ENCODE measurements around a stretch of chr13.

DNA sequence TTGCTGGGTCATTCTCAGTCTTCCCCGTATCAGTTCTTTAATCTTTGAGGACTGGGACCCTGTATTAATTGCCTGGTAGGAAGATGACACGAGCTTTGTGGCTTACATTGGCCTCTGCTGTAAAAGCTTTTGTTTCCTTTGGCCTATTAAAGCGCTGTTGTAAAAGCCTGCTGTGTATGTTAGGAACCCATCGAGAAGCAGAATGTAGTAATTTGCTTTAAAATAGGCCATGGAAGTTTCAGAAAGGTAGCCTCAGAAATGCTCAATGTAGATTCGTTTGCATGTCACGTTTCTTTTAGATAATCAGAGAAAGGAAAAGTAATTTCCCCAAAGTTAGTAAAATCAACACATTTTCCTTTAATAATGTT is 257.5 kb upstream of the STARD13 start:
- PRO-cap, result no peak
- RAMPAGE, long total RNA, result no peak

GRCh38 chr13:33682849-33683201 is 135.1 kb upstream of the RFC3 start:
- PRO-cap, result no peak
- RAMPAGE, long total RNA, result no peak

GRCh38 chr13:33800248-33800720 is 17.7 kb upstream of the RFC3 start:
- PRO-cap, result no peak
- RAMPAGE, long total RNA, result no peak

DNA sequence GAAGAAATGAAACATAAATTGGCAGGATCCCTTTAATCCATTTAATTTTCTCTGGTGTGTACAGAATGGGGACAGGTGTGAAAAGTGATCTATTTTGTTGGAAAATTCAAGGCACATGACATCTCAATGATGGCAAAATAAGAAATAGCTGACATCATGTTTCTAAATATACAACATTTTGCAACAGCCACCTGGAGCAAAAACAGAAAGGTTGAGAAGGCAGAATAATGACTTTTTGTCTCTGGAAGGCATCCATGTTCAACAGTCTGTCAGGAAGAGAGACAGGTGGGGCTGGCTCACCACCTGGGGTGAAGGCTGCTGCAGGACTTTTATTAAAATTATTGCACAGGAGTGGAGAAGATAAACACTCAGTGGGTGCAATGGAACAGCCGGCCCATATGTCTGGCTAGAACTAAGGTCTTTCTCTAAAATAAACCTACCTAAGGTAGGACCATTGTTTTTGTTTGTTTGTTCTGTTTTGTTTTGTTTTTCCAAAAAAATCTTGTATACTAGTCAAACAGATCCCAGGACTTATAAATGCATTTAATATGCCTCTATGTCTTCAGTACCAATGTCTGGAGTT is 52.4 kb downstream of the RFC3 start:
- PRO-cap, result no peak
- RAMPAGE, long total RNA, result no peak

GRCh38 chr13:34151986-34152359 is 334.0 kb downstream of the RFC3 start:
- PRO-cap, result no peak
- RAMPAGE, long total RNA, result no peak

- PRO-cap, result no peak
- RAMPAGE, long total RNA, result no peak
These were observed 383.7 kb downstream of the RFC3 start for GRCh38 chr13:34201700-34202073.

GRCh38 chr13:35348939-35349326 is 127.6 kb downstream of the MAB21L1 start:
- PRO-cap, result no peak
- RAMPAGE, long total RNA, result no peak

DNA sequence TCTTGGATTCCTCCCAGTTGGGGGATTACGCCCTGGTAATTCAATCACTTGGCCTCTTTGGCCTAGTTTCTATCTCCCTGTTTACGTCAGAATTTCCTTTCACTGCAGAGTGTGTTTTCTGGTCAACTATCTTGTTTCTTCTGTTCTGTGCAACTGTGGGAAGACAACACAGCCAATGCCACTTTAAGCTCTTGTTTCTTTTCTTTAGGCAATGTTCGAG is 257.4 kb upstream of the MAB21L1 start:
- PRO-cap, result no peak
- RAMPAGE, long total RNA, result no peak

- PRO-cap, result no peak
- RAMPAGE, long total RNA, result no peak
These were observed 268.7 kb downstream of the DCLK1 start for GRCh38 chr13:35862334-35863028.

DNA sequence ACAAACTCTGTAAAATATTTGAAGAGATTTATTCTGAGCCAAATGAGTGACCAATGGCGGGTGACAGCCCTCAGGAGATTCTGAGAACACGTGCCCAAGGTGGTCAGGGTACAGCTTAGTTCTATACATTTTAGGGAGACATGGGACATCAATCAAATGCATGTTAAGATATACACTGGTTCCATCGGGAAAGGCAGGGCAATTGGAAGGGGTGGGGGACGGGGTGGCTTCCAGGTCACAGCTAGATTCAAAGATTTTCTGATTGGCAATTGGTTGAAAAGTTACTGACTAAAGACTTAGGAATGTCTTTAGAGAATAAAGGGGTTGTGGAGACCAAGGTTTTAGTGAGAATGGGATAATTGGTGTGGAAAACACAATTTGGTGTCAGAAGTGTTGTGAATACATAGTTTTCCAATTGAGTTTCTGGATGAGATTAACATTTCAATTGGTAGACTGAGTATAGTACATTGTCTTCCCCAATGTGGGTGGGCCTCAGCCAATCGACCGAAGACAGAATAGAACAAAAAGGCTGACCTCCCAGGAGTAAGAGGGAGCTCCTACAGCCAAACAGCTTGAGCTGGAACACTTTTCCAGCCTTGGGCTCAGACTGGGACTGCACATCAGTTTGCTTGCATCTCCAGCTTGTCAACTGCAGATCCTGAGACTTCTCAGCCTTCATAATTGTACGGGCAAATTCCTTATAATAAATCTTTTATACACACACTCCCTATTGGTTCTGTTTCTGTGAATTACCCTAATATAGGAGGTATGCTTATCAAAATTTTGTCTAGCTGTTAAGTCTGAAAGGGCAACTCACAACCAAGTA is 1.0 kb upstream of the CCDC169 start:
- PRO-cap, result no peak
- RAMPAGE, long total RNA, result no peak

DNA sequence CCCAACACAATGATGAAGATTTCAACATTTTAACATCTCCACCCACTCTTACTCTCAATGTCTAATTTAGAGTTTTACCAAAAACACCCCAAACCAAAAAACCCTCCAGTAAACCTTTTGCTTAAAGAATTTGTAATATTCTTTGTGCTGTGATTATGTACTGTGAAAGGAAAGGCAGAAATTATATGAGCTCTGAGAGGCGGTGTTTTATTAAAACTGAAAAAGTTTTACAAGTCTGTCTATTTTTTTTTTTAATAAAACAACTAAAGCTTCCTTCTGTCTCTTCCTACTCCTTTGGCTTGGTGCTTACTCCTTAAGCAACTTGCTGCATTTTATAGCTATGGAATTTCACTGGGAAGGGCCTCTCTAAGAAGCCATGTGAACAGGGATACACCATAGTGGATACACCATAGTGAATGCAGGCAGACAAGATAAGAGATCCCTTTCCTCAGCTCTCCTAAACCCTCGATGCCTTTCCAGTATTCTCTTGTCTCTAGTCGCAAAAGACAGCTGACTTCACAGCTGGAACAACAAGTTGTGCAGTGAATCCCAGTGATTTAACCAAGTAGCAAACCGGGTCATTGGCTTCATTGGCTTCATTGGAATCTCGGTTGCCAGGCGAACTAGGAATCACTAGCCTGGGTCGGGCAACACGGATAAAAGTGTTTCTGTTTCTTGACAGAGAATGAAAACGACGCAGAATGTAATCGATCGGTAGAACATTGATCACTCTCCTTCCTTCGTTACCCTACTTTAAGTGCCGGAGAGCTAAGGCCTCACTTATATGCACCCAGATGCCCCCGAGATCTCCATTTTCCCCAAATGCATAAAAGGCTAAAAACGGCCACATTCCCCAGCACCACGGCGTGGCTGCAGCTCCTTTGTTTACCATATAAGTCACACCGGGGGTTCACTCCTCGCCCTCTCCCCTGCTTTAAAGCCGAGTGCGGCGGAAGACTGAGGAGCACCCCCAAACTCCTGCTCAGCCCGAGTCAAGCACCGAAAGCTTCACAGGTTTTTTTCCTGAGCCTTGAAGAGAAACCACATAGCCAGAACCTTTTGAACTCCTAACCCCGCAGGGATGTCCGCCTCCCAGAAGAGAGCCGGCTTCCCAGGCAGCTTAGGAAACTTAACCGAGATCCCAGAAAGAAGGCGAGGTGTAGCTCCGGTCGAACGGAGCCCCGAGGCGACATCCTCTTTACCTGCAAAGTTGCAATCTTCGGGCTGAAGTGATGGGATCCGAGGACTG is 755 bp downstream of the TRPC4 start:
- PRO-cap, result no peak
- RAMPAGE, long total RNA, result no peak

GRCh38 chr13:39036275-39036730 is 1.6 kb downstream of the PROSER1 start:
- PRO-cap, result no peak
- RAMPAGE, long total RNA, result no peak

DNA sequence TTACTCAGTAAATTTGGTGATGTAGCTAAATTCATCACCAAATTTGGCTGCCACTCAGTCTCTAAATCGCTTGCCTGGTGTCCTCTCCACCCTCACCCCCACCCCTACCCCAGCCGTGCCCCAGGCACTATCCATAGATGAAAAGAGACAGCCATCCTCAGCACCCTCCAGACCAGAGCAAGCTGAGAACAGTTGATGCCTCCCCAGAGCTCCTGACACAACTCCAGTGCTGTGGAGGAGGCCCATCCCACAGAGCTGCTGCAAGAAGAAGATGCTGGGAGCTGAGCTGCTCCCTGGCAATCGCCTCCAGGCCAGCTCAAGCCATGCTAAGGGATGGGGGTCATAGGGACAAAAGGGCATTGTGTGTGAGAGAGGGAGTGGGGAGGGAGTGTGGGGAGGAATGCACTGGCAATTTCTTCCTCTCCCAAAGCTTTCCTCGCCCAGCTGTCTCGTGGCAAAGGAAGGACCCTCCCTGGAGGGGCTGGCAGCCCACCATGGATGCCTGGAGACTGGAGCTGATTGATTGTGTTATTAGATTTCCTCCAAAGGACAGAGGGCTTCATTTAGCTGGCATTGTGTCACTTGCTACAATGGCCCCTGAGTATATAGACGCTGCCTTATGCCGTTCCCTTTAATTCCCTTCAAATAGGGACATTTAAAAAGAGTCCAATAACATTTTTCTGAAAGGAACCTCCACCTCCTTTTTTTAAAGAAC is 476.5 kb downstream of the FOXO1 start:
- PRO-cap, result no peak
- RAMPAGE, long total RNA, result no peak

GRCh38 chr13:40552944-40553529 is 113.4 kb downstream of the FOXO1 start:
- PRO-cap, result no peak
- RAMPAGE, long total RNA, result no peak

- PRO-cap, result no peak
- RAMPAGE, long total RNA, result no peak
These were observed 6.3 kb downstream of the FOXO1 start for GRCh38 chr13:40659942-40660811.

DNA sequence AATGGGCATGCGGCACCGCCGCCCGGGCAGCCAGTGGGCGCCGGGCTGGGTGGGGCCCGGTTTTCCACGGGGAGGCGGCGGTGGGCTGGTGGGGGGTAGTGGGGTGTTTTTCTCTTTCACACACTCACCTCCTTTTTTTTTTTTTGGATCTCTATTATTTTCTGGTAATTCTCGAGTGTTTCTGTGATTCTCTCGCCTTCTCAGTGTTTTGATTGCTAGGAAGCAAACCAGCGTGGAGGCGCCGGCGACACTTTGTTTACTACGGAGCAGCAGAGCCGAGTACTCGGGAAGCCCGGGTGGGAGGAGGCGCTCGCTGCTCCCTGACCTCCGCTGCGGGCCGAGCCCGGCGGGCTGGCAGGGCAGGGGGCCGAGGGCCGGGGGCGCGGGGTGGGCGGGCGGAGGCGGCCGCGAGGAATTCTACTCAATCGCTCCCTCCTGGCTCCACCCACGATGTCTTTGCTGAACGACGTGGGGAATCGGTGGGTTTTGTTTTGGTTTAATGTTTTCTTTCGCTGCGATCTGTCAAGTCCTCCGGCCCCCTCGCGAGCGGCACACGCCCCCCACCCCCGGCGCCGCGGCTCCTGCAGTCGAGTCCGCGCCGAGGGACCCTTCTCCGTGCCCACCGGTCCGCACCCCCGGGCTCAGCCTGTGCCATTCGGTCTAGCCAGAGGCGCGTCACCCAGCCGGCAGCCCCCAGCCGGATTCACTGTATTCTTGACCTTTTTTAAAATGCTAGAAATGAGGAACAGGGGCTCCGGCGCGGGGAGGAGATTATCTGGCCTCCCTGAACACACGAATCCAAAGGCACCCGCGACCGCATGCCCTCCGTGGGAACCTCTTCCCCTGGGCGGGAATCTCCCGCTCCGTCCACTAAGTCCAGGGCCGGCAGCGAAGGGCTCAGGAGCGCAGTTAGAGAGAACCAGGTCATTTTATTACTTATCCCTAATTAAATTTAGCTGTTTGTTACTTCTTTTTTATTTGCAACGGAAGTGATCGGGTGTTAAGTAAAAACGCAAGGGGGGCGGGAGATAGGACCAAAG is 587 bp upstream of the FOXO1 start:
- PRO-cap, result bidirectional peak, plus-strand start at position 153 of the sequence, minus-strand start outside the sequence; unidirectional peak, plus-strand start at position 280 of the sequence; bidirectional peak, plus-strand start at position 735 of the sequence, minus-strand start at position 461 of the sequence
- RAMPAGE, long total RNA, result no peak

DNA sequence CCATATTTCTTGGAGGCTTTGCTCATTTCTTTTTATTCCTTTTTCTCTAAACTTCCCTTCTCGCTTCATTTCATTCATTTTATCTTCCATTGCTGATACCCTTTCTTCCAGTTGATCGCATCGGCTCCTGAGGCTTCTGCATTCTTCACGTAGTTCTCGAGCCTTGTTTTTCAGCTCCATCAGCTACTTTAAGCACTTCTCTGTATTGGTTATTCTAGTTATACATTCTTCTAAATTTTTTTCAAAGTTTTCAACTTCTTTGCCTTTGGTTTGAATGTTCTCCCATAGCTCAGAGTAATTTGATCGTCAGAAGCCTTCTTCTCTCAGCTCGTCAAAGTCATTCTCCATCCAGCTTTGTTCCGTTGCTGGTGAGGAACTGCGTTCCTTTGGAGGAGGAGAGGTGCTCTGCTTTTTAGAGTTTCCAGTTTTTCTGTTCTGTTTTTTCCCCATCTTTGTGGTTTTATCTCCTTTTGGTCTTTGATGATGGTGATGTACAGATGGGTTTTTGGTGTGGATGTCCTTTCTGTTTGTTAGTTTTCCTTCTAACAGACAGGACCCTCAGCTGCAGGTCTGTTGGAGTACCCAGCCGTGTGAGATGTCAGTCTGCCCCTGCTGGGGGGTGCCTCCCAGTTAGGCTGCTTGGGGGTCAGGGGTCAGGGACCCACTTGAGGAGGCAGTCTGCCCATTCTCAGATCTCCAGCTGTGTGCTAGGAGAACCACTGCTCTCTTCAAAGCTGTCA is 80.0 kb downstream of the SLC25A15 start:
- PRO-cap, result no peak
- RAMPAGE, long total RNA, result no peak

DNA sequence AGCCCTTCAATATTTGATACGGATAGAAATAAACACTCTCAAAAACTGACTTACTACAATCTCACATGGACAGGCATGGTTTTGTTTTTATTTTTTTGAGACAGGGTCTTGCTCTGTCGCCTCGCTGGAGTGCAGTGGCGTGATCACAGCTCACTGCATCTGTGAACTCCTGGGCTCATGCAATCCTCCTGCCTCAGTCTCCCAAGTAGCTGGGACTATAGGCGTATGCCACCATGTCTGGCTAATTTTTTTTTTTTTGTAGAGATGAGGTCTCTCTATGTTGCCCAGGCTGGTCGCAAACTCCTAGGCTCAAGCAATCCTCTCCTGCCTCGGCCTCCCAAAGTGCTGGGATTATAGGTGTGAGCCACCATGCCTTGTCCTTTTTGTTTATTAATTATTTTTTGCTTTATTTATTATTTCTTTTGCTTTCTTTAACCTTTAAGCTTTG is 51.6 kb downstream of the ELF1 start:
- PRO-cap, result no peak
- RAMPAGE, long total RNA, result no peak

GRCh38 chr13:40980940-40981774 is 38.0 kb downstream of the ELF1 start:
- PRO-cap, result bidirectional peak, plus-strand start at chr13:40981559, minus-strand start at chr13:40981508
- RAMPAGE, long total RNA, result no peak

GRCh38 chr13:41005369-41006143 is 13.6 kb downstream of the ELF1 start:
- PRO-cap, result no peak
- RAMPAGE, long total RNA, result no peak